Spleen (tissue), 7 donors: ENCODE data around the gene EIF3CL.

- PRO-cap, 4 experiments, result peak in 1 of 4 experiments; most common plus-strand start chr16:27169758 (in 1); most common minus-strand start chr16:27169751 (in 1)
- RAMPAGE, long total RNA, 4 experiments, result no peak in any of the 4 experiments
Observed at GRCh38 chr16:27169480-27170154, 33.7 kb upstream of the KDM8 start.

DNA sequence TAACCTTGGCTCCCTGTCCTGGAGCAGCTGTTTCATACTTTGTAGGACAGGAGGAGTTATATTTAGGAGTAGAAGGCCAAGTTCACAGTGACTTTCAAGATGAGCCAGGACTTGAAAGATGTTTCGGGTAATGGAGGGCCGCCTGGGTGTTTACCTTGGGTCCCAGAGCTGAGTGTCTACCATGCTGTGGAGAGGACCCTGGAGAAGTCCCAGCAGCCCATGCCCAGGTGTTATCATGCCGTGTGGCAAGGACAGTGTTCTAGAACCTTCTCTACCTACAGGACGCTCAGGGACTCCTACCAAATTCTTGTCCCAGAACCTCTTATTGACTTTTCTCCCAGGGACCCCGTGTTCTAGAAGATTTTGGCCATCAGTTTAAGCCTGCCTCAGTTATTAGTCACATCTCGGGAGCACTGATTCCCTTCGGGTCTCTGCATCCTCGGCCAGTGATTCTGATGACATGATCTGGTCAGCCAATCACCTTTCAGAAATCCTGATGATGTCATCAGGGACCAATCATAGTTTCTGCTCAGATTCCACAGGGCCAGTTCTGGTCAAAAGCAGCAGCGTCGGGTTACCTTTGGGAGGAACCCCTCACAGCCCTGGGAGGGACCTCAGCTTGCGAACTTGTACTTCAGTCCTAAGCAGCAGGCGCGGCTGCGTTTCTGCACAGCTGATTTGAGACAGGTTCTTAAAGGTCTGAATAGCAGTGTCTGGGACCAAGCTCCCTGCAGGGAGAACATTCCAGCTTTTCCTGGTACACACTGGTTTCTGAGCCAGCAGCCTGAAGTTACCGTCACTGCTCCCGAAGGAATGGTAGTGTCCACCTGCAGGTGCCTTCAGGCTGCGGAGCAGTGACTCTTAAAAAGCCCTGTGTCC is 13.8 kb downstream of the KDM8 start:
- PRO-cap, 4 experiments, result no peak in any of the 4 experiments
- RAMPAGE, long total RNA, 4 experiments, result no peak in any of the 4 experiments

DNA sequence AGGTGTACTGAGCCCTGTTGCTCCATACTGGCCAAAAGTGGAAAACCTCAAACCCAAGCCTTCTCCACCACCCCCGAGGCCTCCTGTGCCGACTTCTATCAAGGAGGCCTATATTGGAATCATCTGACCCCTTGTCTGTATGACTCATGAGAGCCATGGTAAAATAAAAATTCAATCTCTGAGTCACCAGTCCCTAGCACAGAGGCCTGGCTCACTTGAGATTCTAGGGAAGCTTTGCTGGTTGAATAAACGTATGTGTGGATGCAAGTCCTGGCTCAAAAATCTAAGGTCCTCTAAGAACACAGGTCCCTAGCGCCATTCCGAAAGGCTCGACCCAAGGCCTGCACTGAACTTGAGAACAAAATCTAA is 15.1 kb downstream of the NSMCE1 start:
- PRO-cap, 4 experiments, result no peak in any of the 4 experiments
- RAMPAGE, long total RNA, 4 experiments, result no peak in any of the 4 experiments

GRCh38 chr16:27264104-27264590 is 4.4 kb downstream of the NSMCE1 start:
- PRO-cap, 4 experiments, result no peak in any of the 4 experiments
- RAMPAGE, long total RNA, 4 experiments, result no peak in any of the 4 experiments

DNA sequence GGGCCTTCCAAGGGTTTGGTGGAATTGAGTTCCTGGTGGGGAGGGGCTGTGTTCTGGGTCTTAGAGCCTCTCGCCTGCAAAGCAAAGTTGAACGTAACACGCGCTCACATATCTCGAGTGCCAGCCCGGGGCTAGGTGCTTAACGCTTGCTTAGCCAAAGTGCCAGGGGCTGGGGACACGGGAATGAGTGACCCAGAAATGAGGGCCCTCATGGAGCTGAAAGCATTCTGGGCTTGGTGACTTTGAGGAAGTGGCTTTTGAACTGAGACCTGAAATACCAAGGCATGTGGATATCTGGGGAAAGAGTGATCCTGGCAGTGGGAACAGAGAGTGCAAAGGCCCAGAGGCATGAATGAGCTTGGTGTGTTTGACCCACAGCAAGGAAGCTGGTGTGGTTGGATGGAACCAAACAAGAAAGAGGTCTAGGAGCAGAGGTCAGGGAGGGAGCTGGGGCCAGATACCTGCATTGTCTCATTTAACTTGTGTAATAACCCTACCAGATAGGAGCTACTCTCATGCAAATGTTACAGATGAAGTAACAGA is 5.1 kb downstream of the IL4R start:
- PRO-cap, 4 experiments, result no peak in any of the 4 experiments
- RAMPAGE, long total RNA, 4 experiments, result no peak in any of the 4 experiments

DNA sequence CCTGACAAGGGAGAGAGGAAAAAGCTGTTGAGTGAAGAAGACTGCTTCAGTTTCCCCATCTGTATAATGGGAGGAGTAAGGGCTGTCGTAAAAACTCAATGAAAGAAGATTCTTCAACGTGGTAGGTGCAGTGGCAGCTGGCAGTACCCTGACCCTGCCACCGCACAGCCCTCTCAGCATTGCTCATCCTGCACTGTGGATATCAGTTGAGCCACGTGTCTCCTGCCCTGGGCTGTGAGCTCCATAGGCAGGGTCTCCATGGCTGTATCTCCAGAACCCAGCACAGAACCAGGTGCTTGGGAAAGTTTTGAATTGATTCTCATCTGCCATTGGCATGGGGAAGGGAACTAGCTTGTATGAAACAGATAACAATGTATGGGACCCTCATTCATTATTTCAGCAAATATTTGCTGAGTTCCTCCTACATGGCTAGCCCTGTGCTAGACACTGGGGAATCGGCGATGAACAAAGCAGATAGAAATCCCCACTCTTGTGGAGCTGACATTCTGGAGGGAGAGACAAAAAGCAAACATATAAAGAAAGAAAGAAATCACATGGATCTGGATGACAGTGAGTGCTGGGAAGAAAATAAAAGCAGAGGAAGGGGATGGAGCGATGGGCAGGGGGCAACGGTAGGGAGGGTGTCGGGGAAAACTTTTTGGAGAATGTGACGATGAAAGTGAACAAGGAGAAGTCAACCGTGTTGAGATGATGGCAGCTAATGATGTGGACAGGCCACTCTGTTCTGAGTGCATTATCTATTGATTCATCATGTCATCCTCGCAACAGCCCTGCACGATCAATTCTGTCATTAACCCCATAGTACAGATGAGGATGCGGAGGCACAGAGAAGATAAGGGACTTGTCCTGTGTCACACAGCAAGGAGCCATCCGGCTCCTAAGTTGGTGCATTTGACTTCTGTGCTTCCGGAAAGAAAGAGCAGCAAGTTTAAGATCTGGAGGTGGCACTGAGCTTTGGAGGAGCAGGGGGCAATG is 41.1 kb downstream of the IL4R start:
- PRO-cap, 4 experiments, result no peak in any of the 4 experiments
- RAMPAGE, long total RNA, 4 experiments, result no peak in any of the 4 experiments

GRCh38 chr16:27363706-27364320 is 38.2 kb upstream of the IL21R start:
- PRO-cap, 4 experiments, result no peak in any of the 4 experiments
- RAMPAGE, long total RNA, 4 experiments, result no peak in any of the 4 experiments

- PRO-cap, 4 experiments, result no peak in any of the 4 experiments
- RAMPAGE, long total RNA, 4 experiments, result no peak in any of the 4 experiments
Observed at GRCh38 chr16:27455557-27456186, 53.7 kb downstream of the IL21R start.

DNA sequence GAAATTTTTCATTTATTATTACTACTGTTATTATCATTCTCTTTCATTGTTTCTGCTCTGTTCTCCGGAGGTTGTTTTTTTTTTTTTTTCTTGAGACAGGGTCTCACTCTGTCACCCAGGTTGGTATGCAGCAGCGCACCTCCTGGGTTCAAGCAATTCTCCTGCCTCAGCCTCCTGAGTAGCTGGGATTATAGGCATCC is 115.0 kb downstream of the KATNIP start:
- PRO-cap, 4 experiments, result peak in 1 of 4 experiments; most common minus-strand start position 79 of the sequence (in 1)
- RAMPAGE, long total RNA, 4 experiments, result no peak in any of the 4 experiments

DNA sequence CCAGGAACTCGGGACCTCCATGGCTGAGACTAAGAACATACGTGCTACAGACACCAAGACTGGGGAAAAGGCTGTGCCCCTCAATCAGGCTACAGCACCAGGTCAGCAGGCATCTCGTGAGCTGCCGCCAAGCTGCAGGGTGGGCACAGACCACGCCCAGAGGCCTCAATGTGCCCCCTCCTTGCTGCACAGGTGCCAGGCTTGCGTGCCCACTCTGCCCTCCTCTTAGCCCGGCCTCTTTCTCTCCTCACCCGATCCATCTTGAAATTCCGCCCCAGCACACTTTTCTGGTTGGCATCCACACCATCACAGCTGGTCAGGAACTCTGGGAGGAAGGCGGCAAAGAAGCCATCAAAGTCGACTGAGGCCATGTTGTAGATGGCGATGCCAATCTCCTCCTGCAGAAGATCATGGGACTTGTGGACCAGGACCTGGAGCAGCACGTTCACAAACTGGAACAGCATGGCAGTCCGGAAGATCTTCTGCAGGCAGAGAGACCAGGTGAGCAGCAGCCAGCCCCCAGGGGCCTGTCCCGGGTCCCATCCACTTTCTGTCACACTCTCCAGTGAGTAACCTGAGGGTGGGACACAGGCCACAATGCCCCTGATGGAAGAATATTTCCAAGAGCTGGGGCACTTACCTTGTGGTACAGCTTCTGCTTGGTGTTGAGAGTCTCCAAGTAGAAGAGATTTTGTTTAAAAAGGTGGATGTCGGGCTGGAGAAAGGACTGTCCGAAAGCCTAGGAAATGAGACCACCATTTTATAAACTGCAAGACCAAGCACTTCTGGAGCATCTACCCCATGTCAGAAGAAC is 37.9 kb upstream of the GSG1L start:
- PRO-cap, 4 experiments, result no peak in any of the 4 experiments
- RAMPAGE, long total RNA, 4 experiments, result no peak in any of the 4 experiments

GRCh38 chr16:28155280-28156675 is 56.0 kb downstream of the XPO6 start:
- PRO-cap, 4 experiments, result peak in 1 of 4 experiments; most common minus-strand start chr16:28155925 (in 1)
- RAMPAGE, long total RNA, 4 experiments, result start-site peak on the minus strand in 1 of 4 experiments, at chr16:28156366-28156520 at its widest, 42 reads per replicate

GRCh38 chr16:28167388-28168068 is 44.2 kb downstream of the XPO6 start:
- PRO-cap, 4 experiments, result no peak in any of the 4 experiments
- RAMPAGE, long total RNA, 4 experiments, result no peak in any of the 4 experiments

DNA sequence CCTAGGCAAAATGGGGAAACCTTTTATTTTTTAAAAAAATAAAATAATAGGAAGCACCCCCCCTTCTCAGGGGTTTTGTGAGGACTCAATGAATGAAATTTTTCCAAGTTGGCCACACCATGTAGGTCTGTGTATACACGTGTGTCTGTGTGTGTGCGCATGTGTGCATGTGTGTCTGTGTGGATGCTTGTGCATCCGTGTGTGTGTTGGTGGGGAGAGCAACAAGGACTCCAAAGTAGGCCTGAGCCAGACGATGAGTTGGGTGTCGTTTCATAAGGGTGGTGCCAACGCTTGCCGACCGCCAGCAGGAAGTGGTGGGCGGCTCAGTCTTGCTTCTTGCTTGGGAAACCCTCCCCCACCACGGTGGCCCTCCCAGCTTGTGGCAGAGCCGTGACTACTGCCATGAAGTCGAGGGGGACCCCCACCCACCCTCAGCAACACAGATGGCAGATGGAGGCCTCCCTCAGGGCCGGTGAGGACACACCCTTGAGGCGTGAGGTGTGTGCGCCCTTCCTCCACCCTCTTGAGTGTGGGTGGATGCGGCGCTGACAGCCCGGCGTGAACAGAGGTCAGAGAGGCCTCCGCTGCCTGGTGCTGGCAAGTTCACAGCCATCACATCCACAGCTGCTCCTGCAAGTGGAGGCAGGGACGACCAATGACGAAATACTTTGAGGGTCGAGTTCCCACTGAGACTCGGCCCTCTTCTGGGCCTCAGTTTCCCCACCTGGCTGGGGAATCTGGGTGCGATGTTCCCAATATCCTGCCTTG is 17.6 kb downstream of the SBK1 start:
- PRO-cap, 4 experiments, result no peak in any of the 4 experiments
- RAMPAGE, long total RNA, 4 experiments, result no peak in any of the 4 experiments

DNA sequence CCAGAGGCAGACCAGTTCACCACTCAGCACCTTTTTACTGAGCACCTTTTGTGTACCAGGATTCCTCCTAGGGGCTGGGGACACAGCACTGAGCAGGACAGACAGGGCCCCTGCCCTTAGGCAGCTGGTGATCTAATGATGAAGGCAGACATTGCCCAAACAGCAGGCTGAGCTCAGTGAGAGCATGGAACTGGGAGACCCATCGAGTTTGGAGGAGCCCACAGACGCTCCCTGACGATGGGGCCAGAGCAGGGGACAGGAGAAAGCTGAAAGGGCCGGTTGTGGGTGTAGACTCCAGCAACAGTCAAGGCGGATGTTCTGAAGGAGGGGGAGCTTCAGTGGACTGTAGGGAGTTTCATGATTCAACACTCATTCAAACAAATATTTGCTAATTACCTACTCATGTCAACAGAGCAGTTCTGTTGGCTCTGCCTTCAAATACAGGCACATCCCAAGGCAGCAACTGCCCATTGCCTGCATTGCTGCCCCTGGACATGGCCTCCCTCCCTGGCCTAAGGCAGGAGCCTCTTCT is 32.1 kb downstream of the SBK1 start:
- PRO-cap, 4 experiments, result no peak in any of the 4 experiments
- RAMPAGE, long total RNA, 4 experiments, result no peak in any of the 4 experiments

- PRO-cap, 4 experiments, result no peak in any of the 4 experiments
- RAMPAGE, long total RNA, 4 experiments, result no peak in any of the 4 experiments
Observed at GRCh38 chr16:28403524-28403964, at the start of gene EIF3CL. Gene EIF3CL (minus strand): TSS chr16:28403841.

- PRO-cap, 4 experiments, result peak in 3 of 4 experiments; most common plus-strand start chr16:28532590 (in 3); most common minus-strand start chr16:28532415 (in 1)
- RAMPAGE, long total RNA, 4 experiments, result no peak in any of the 4 experiments
Observed at GRCh38 chr16:28532189-28532771, 6.5 kb downstream of the NUPR1 start.

- PRO-cap, 4 experiments, result no peak in any of the 4 experiments
- RAMPAGE, long total RNA, 4 experiments, result no peak in any of the 4 experiments
Observed at GRCh38 chr16:28910851-28911360, 14.1 kb downstream of the RABEP2 start.

DNA sequence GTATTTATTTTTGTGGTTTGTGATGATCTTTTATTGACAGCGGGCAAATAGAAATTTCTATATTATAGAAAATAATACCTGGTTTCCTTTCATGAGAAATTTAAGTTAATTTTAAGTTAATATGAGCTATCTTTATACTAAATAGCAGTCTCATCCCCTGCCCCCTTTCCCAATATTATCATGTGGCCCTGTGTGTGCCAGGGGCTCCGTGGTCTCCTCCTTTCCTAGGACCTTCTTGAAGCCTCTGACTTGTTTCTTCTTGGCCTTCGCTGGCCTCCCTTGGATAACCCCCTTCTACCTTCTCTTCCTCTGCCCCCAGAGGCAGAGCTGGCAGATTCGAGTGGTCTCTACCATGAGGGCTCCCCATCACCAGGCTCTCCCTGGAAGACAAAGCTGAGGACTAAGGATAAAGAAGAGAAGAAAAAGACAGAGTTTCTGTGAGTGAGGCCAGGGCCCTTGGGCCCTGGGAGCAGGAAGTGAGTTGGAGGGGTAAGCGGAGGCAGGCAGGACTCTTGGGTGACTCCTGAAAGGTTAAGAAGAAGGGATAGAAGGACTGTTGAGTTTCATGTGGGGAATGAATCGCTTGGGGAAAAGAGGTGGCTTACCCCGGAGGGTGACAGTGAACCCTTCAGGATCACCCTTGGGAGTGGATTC is 3.6 kb downstream of the NFATC2IP start:
- PRO-cap, 4 experiments, result no peak in any of the 4 experiments
- RAMPAGE, long total RNA, 4 experiments, result no peak in any of the 4 experiments

DNA sequence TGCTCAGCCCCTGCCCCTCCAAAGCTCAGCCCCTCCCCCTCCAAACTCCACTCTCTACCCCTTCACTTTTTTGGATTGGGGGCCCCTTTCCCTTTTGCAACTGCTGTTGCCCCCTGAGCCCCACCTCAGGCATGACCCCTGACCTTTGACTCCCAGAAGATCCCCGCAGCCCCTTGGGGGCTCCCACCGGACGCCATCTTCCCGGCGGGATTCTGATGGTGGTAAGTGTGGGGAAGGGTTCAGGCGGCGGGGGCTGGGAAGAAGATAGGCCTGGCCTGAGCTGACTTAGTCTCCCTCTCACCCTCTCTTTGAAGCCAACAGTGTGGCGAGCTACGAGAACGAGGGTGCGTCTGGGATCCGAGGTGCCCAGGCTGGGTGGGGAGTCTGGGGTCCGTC is 1.4 kb downstream of the LAT start:
- PRO-cap, 4 experiments, result no peak in any of the 4 experiments
- RAMPAGE, long total RNA, 4 experiments, result no peak in any of the 4 experiments

DNA sequence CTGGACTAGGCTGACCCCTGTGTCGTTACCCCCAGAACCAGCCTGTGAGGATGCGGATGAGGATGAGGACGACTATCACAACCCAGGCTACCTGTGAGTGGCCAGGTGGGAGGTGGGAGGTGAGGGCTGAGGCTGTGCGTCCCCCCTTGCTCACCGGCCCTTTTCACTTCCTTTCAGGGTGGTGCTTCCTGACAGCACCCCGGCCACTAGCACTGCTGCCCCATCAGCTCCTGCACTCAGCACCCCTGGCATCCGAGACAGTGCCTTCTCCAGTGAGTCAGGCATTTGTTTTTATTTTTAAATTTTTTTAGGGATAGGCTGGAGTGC is 1.7 kb downstream of the LAT start:
- PRO-cap, 4 experiments, result peak in 3 of 4 experiments; most common minus-strand start position 165 of the sequence (in 3)
- RAMPAGE, long total RNA, 4 experiments, result no peak in any of the 4 experiments